SK-N-DZ (cell line): ENCODE measurements around the genes HLA-DMA, WDR46 and CUTA.

DNA sequence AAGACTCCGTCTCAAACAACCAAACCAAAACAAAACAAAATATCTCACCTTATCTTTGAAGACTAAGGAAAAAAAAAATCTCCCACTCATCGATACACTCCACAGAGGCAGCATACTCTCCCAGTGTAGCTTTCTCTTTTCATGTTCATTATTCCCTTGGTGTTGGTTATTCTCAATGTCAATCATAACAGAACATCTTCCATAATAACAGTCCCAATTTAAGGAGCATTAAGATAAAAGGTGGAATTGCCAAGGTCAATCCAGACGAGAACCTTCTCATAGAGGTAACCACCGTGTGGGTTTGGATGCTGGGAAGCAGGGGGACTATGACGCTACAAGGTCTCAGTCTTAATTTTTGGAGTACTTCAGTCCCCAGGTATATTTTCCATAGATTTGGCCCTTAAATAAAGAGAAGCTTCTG lies 1.7 kb downstream of the HLA-DRA start:
RAMPAGE:
- cytosol, long total RNA = no peak
- nucleus, long total RNA = no peak

DNA sequence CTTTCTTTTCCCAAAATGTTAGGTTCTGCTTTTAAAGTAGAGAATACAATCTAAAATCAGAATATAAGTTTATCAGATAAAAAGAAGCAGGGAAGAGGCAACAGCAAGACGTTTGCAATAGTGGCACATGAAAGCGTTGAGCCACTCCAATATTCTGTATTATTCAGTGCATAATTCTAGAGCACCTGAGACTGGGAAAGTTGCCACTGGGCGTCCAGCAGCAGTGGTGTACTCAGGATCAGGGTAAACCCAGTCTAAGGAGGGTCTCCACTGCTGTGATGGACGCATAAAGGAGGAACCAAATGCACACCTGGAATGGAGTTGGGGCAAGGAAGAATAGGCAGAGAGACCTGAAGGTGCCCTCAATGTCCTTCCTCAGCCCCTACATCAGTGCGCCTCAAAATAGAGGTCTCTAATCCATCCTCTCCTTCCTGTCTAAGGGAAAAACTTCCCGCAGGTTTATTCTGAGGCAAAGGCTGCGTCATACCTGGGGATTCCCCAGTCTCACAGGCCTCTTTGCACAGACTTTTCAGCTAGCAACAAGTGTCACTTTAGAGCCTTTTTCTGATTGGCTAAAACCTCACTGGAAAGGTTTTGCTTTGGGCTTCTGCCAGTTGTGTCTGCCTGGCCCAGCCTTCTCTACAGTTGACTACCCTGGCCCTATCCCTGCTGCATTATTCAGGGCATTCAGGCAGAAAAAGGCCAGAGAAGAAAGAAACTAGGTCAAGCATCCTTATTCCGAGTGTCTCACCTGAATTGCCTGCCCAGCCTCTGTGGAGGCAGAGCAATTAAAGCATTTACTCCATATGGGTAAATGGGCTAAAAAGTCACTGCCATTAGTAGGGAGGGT lies 1.7 kb upstream of the HLA-DQB1 start:
RAMPAGE:
- cytosol, long total RNA = no peak
- nucleus, long total RNA = no peak

DNA sequence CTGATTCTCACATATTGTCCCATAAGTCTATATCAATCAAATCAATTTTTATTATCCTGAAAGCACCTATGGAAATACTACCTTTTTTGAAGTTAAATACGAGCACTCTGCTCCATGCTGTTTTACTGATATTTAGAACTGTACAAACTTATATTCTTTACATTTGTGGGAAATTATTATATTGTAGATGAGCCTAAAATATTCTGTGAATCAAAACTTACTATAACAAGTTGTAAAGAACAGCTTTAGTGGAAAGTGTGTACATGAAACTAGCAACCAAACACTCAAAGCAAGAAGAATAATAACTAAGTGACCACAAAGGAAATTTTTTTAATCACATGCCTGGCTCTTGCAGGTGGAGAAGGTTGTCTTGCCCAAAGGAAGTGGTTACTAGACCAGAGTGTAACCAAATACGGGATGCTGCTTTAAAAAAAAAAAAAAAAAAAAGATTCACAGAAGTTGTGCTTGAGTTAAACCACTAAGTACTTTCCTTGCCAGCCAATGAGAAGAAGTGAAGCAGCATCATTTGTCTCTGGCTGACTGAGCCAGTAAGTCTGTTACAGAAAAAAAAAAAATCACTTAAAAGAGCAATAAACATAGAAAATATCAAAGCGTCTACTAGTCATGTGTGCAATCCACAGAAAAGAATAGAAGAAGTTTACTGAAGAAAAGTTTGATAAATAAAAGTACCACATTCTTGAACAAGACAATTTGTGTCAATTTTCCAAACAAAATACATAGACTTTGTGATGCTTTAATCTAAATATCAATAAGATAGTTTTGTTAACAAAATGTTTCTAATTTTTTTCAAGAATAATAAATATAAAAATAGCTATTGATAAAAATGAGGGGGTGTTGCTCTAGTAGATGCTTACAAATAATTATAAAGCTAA lies 19.2 kb upstream of the HLA-DQB1 start:
RAMPAGE:
- cytosol, long total RNA = no peak
- nucleus, long total RNA = no peak

RAMPAGE:
- cytosol, long total RNA = no peak
- nucleus, long total RNA = no peak
Observed at GRCh38 chr6:32689422-32690008, 23.1 kb upstream of the HLA-DQB1 start.

GRCh38 chr6:32826582-32827655 lies 10.1 kb upstream of the HLA-DOB start:
RAMPAGE:
- cytosol, long total RNA = no peak
- nucleus, long total RNA = no peak

GRCh38 chr6:32952463-32953499 lies at the start of gene HLA-DMA:
Gene HLA-DMA (minus strand): TSS chr6:32953097.
RAMPAGE:
- cytosol, long total RNA = no peak
- nucleus, long total RNA = no peak

DNA sequence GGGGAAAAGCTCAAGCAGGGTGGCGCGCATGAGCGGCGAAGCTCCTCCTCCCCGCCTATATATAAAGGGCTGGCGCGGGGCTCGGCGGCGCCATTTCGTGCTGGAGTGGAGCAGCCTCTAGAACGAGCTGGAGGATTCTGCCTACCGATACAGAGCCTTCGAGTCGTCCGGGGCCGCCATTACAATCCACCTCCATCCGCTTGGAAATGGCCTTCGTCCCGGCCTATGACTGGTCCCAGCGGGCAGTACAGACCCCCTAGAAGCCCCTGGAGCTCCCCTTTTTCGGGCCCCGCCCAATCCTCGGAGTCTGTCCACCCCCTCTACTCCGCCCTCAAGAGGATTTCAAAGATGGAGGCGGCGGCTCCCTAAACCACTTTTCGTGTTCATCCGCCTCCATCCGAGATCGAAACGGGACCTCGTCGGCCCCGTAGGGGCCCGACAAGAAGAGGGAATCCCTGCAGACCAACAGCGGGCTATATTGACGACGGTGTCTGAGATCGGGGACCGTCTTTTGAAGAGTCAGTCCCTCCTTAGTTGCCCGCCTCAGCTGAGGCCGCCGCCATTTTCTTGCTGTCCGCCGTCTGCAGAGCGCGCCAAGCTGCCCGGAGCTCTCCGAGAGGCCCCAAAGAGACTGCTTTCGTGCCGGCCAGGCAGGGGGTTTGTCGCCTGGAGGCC lies 3.9 kb downstream of the BRD2 start:
RAMPAGE:
- cytosol, long total RNA = no peak
- nucleus, long total RNA = no peak

RAMPAGE:
- cytosol, long total RNA = no peak
- nucleus, long total RNA = no peak
Observed at GRCh38 chr6:32979345-32980202, 11.2 kb downstream of the BRD2 start.

DNA sequence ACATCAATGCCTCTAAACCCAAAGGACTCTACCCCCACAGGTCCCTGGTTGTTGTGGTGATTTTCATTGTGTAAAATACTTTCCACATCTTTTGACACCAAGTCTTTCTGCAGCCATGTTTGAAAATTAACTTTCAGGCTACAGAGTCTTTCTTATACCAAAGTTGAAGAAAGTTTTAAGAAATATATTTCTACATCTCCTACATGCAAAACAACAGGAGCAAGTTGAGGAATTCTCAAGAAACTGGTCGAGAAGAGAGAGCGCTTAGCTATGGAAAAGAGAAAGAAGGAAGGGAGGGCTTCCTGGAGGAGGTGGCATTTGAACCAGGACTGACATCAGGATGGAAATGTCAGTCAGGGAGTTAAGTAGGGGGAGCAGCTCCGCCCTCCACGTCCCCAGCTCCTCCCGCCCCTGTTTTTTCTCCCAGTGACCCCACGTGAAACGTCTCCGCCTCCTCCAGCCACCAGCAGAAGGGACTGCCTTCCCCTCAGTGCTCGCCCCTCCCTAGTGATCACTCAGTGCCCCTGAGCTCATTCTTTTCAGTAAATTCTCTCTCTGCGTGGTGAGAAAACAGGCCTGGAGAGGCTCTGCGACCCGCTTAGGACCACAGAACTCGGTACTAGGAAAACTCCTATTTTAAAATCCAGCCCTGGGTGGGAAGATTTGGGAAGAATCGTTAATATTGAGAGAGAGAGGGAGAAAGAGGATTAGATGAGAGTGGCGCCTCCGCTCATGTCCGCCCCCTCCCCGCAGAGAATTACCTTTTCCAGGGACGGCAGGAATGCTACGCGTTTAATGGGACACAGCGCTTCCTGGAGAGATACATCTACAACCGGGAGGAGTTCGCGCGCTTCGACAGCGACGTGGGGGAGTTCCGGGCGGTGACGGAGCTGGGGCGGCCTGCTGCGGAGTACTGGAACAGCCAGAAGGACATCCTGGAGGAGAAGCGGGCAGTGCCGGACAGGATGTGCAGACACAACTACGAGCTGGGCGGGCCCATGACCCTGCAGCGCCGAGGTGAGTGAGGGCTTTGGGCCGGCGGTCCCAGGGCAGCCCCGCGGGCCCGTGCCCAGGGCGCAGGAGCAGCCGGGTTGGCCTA lies 4.5 kb downstream of the HLA-DPB1 start:
RAMPAGE:
- cytosol, long total RNA = no peak
- nucleus, long total RNA = no peak

DNA sequence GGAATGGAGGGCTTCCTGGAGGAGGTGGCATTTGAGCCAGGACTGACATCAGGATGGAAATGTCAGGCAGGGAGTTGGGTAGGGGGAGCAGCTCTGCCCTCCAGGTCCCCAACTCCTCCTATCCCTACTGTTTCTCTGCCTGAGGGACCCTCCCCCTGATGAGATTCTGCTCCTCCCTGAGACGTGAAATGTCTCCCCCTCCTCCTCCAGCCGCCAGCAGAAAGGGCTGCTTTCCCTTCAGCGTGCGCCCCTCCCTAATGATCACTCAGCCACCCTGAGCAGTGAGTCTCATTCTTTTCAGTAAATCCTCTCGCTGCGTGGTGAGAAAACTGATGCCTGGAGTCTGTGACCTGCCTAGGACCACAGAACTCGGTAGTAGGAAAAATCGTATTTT lies 40.7 kb downstream of the HLA-DPB1 start:
RAMPAGE:
- cytosol, long total RNA = no peak
- nucleus, long total RNA = no peak

RAMPAGE:
- cytosol, long total RNA = no peak
- nucleus, long total RNA = no peak
Observed at GRCh38 chr6:33163898-33164364, 28.3 kb downstream of the COL11A2 start.

DNA sequence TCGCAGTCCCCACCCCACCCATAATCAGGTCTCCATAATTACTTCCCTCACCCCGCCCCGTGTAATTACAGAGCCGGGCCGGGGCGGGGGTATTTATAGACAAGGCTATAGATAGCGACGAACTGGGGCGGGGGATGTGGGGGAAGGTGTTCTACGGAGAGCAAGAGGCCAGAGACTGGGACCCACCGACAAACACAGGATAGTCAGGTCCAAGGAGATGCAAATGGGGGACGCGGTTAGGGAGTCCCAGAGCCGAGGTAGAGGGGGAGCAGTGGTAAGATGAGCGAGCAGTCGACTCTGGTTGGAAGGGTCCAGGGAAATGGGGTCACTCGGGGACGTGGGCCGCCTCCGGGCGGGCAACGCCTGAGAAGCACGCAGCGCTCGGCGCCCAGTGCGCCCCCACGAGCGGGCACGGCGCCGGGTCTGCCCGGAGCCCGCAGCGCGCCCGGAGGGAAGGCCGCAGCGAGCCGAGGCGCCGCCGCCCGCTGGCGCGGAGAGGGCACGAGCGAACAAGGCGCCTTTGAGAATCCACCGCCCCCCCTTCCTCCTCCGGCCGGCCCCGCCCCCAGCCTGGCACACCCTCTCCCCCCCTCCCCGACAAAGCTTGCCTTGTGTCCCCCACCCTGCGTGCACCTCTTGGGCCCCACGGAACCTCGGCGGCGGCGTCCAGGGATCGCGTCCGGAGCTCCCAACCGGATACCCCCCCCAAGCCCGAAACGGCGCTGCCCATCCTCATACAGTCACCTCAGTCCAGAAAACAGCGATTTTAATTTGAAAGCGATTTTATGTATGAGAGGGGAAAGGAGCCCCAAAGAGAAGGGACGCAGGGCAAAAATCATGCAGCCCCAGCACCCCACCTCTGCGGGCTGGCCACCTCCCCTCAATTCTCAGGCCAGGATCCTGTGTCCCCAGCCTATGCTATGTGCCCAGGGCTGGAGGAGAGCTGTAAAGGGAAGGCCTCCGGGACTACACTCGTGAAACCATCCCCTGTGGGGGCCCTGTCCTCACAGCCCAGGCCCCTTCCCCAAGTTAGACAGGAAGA lies 893 bp upstream of the COL11A2 start:
RAMPAGE:
- cytosol, long total RNA = no peak
- nucleus, long total RNA = no peak

DNA sequence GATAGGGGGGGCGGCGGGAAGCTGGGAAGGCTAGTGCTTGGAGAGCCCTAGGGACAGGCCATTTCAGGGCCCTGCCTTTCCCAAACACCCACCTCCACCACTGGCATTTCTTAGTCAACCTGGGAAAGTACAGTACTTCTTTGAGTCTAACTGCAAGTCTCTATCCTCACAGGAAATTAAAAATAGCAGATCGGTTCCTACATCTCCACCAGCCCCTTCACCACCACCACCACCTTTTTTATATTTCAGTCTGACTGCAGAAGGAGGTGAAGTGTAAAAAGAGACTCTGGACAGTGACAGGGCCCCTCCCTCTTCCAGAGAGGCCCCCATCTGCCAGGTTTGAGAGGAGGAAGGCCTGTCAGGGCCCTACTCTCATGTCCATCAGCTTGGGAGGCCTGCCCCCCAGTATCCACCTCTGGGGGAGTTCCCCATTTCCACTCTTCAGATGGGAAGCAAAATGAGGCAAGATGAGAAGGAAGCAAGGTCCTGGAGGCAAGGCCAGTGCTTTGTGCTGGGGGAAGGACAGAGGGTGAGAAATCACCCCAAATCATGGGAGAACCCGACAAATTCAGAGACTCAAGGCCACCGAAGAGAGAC lies 1.7 kb upstream of the COL11A2 start:
RAMPAGE:
- cytosol, long total RNA = no peak
- nucleus, long total RNA = no peak

RAMPAGE:
- cytosol, long total RNA = no peak
- nucleus, long total RNA = no peak
Observed at GRCh38 chr6:33213841-33214620, 5.7 kb downstream of the RING1 start.

DNA sequence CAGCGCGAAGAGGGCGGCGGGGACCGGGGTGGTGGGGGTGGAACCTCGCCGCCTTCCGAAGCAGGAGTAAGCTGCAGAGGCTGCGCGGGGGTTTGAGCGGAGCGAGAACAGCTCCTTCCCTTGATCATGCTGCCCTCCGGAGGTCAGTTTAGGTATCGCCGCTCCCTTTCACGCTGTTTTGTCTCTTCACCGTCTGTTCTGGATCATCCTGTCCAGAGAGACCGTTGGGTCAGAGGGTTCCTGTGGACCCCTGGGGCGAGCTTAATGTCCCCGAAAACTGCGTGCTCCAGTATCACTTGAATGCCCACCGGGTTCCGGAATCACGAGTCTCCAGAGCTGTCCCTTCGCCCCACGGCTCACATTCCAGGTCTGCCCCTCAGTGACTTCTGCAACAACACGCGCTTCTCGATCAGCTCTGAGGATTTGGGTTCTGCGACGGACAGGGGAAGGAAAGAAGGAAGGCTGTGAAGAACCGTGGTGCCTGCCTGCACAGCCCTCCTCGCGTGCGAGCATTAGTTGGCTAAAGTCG lies 23.3 kb downstream of the VPS52 start:
RAMPAGE:
- cytosol, long total RNA = no peak
- nucleus, long total RNA = no peak

GRCh38 chr6:33249684-33250287 lies 21.9 kb downstream of the VPS52 start:
RAMPAGE:
- cytosol, long total RNA = no peak
- nucleus, long total RNA = no peak

GRCh38 chr6:33279599-33280022 lies 2.7 kb downstream of the B3GALT4 start:
RAMPAGE:
- cytosol, long total RNA = no peak
- nucleus, long total RNA = no peak

DNA sequence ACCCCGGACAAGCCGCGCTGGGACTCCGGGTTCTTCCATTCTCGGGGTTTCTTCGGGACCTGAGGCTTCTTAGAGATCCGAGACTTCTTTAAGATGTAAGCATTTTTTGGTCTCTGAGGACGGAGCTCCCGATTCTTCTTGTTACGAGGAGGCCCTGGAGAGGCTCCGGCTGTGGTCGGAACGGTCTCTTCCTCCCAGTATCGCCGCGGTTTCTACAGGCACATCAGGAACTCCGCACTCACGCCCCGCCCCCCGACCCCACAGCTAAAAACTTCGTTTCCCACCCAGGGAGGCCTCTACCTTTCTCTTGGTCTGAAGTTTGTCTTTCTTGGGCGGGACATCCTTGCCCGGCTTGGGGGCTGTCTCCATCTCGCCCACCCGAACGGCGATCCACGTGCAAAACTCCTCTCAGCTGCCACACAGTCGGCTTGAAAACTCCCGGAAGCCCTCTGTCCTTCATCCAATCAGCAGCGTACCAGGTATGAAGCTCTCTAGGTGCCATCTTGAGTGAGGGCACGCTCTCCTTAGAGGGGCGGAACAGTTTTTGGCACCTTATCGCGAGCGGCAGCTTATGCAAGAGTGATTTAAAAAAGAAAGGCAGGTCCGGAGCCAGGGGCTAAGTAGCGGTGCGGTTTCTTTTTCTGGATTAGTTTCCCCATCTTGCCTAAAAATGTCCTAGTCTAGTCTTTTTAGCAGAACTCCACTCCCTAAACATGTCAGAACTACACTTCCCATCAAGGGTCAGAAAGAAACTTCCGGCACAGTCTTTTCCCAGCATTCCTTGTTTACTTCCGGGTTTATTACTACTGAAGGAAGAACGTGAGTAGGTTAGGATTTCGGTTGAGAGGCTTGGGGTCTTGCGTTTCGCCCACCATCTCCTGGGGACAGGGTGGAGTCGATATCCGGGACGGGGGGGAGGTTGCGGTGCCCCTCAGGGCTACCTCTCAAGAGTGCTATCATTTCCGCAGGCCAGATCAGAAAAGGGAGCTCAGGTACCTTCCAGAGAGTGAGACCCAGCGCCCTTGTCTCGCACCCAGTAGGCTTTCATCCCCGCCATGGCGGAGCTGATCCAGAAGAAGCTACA lies at the start of gene WDR46:
Gene WDR46, minus strand, starts transcription at position 438 of the 1,084 bp plus-strand sequence.
RAMPAGE:
- cytosol, long total RNA = start-site peak on the minus strand centred at position 410 of the sequence, 32 bp wide, 194 and 225 reads in 2 replicates; start-site peak on the plus strand centred at position 832 of the sequence, 58 bp wide, 655 and 388 reads in 2 replicates
- nucleus, long total RNA = start-site peak on the minus strand centred at position 411 of the sequence, 35 bp wide, 228 and 261 reads in 2 replicates; start-site peak on the plus strand centred at position 815 of the sequence, 25 bp wide, 72 and 30 reads in 2 replicates

DNA sequence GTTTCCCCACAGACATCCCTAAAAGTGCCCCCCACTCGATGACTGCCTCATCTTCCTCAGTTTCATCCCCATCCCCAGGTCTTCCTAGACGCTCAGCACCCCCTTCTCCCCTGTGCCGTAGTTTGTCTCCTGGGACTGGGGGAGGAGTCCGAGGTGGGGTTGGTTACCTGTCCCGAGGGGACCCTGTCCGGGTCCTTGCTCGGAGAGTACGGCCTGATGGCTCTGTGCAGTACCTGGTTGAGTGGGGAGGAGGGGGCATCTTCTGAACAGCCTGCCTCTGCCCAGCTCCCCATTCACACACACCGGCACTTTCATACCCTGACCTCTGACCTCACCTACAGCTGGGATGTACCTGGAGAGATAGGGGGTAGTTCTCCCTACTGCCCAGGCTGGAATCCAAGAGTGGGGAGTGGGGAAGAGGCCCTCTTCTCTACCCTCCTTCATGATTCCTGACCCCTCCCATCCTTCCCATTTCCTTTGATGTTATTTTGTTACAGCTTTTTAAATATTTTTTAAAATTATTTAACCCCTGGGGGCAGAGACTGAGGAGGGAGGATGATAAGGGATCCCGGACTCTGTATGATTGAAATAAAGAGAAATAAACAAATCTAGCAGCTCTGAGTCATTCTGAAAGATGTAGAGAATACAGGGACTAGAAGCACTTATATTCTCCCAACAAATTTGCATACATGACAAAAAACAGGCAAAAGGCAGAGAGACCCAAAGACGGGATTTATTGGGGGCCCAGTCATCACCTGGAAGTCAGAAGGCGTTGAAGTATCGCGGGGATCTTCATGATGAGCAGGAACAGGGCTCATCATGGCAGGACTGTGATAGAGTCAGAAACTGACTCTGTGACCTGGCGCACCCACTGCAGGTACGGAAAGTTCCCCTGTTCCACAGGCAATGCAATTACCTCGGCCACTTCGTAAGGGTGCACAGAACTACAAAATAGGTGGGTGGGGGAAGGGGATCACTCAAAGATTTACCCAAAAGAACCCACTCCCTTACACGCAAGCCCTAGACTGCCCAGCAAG lies 1.8 kb downstream of the CUTA start:
RAMPAGE:
- cytosol, long total RNA = no peak
- nucleus, long total RNA = no peak

GRCh38 chr6:33417788-33418566 lies at the start of gene CUTA:
Gene CUTA (minus strand): TSS chr6:33418107.
RAMPAGE:
- cytosol, long total RNA = start-site peak on the minus strand at chr6:33417887-33417937, 297 and 909 reads in 2 replicates; start-site peak on the minus strand at chr6:33418053-33418185, 536 and 1,511 reads in 2 replicates; start-site peak on the plus strand at chr6:33418455-33418508, 26 and 27 reads in 2 replicates
- nucleus, long total RNA = start-site peak on the minus strand at chr6:33417887-33417939, 379 and 93 reads in 2 replicates; start-site peak on the minus strand at chr6:33418087-33418185, 566 and 115 reads in 2 replicates